Skin of body (tissue), 2 donors: ENCODE data around the gene ZCCHC3.

DNA sequence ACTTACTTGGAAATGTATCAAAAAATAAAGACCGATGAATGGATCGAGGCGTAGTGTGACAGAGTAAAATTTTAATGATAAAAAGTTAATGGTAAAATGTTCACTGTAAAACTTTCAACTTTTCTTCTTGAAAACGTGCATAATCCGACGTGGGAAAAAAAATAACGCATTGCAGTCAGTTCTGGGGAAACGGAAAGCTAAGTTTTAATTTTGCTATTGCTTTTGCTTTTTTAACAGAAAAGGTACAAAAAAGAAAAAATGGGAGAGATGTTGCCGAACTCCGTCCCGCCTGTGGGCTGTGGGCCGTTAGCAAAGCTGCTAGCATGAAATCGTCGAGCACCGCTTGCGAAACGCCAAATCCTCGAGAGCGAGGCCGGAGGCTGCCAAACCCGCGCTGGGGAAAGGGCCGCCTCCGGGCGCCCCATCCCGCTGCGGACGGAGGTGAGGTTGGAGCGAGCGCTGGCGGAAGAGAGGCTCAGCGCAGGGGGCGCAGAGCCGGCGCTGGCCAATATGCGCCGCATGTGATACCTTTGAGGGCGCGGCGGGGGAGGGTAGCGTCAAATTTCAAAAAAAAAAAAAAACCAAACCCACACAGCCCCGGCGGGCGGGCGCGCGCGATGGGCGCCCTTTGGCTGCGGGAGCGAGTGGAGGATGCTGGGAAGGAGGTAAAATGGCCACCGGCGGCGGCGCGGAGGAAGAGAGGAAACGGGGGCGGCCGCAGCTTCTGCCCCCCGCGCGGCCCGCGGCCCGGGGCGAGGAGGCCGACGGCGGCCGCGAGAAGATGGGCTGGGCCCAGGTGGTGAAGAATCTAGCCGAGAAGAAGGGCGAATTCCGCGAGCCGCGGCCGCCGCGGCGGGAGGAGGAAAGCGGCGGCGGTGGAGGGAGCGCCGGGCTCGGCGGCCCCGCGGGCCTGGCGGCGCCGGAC is at the start of gene ZCCHC3:
Gene ZCCHC3 (plus strand): TSS at position 654 of the 925 bp plus-strand sequence.
- RAMPAGE, long total RNA: no peak

- RAMPAGE, long total RNA: no peak
These were observed 2.2 kb downstream of the ZCCHC3 start for GRCh38 chr20:299320-300158.

- RAMPAGE, long total RNA: no peak
These were observed 2.4 kb downstream of the SOX12 start for GRCh38 chr20:327731-328137.

DNA sequence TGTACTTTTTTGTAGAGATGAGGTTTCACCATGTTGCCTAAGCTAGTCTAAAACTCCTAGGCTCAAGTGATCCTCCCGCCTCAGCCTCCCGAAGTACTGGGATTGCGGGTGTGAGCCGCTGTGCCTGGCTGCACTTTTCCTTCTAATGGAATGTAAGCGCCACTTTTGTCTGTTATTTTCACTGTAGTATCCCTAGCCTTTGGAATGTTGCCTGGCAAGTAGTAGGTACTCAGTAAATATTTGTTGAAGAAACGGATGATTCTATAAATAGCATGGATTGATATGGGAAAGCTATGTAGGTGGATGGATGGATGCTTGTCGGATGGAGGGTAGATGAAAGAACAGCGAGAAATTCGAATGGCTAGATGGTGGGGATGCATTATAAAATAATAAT is 10.3 kb upstream of the TRIB3 start:
- RAMPAGE, long total RNA: no peak

DNA sequence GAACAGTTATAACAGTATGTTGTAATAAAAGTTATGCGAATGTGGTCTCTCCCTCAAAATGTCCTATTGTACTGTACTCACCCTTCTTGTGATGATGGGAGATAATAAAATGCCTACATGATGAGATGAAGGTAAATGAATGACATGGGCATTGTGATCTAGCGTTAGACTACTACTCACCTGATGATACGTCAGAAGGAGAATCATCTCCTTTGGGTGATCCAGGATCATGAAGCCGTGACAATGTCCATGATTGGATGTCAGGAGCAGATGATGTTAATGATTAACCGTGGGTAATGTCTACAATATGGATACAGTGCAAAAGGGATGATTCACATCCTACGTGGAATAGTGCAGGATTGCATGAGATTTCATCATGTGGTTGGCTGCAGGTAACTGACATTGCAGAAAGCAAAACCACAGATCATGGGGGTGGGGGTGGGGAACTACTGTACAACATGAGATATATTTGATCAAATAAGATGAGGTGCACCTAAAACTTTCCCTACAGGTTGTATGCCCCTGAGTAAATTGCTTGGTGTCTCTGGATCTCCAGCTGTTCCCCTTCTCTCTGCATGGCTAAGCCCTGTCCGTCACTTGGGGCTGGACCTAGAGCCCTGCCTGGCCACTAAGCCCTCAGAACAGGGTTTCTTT is 6.2 kb upstream of the RBCK1 start:
- RAMPAGE, long total RNA: no peak

- RAMPAGE, long total RNA: no peak
These were observed 26.7 kb downstream of the RBCK1 start for GRCh38 chr20:434343-435592.

GRCh38 chr20:435593-436316 is 26.6 kb downstream of the TBC1D20 start:
- RAMPAGE, long total RNA: no peak

DNA sequence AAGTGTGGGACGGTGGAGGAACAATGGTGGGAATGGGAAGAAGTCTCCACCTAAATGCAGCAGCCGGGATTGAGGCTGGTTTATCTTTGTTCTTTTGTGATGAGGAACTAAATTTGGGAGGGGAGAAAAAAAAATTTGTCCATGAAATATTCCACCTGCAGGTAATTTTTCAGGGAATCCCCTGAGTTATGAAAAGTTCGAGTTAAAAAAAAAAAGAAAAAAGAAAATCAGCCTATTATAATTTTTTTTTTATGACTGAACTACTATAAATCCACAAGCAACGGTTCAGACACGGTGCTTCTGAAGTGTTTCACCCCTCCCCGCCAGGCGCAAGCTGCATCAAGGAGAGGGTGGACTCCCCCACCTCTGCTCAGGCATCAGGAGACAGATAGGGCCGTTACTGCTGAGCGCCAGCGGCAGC is 21.2 kb upstream of the TBC1D20 start:
- RAMPAGE, long total RNA: no peak

GRCh38 chr20:669508-669859 is 6.1 kb downstream of the SCRT2 start:
- RAMPAGE, long total RNA: no peak

DNA sequence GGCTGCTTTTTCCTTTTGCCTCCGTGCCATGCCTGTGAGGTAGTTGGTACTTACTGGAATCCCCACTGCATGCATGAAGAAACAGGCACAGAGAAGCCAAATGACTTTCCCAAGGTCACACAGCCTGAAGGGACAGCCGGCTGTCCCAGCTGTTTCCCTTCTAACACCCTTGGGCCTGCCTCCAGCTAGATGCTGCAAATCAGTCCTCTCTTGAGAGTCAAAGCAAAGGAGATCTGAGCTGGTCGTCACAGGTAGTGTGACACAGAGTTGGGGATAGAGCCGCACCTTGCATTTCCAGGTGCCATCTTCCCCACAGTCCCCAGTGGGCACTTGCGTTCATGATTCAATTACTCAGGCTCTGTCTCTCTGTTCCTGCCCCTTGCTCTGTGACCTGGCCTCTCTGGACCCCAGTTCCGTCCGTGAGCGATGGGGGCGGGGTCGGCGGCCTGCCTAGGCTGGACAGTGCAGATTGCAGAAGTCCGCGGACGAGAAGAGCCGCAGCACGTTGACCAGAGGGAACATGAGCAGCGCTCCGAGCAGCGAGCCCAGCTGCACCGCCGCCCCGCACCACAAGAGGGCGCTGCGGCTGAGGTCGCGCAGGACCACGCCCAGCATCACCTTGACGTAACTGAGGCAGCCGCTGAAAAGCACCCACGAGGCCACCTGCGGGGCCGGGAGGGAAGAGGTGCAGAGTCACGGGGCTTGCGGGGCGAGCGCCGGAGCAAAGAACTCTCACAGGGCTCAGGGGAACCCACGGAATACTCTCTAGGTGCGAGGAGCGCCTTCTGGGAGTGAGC is 7.5 kb downstream of the SLC52A3 start:
- RAMPAGE, long total RNA: no peak

DNA sequence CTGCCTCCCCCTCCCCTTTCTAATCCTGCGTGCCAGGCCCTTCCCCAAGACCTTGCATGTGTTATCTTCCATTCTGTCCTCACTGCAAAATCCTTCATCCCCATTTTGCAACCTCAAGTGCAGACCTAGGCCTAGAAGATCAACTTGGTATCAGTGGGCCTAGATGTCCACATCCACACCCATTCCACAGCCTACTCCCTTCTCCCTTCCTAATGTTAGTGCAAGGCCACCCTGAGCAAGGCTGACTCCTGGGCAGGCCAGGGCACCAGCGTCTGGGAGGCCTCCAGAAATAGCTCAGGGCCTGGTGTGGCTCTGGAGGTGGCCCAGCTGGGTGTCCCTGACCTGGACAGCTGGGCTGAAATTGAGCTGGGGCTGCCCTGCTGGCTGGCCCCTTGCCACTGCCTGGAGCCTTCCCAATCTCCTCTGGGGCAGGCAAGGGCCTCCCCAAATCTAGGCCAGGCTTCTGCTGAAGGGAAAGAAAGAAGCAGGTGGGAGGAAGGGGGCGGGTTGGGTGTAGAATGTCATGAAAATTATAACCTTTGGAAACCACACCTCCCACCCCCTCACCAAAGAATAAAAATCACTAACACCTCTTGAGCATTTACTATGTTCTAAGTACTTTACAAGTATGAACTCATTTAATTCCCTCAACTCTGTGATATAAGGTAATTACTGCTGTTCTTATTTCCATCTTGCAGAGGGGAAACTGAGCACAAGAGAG is 2.1 kb downstream of the FAM110A start:
- RAMPAGE, long total RNA: no peak

DNA sequence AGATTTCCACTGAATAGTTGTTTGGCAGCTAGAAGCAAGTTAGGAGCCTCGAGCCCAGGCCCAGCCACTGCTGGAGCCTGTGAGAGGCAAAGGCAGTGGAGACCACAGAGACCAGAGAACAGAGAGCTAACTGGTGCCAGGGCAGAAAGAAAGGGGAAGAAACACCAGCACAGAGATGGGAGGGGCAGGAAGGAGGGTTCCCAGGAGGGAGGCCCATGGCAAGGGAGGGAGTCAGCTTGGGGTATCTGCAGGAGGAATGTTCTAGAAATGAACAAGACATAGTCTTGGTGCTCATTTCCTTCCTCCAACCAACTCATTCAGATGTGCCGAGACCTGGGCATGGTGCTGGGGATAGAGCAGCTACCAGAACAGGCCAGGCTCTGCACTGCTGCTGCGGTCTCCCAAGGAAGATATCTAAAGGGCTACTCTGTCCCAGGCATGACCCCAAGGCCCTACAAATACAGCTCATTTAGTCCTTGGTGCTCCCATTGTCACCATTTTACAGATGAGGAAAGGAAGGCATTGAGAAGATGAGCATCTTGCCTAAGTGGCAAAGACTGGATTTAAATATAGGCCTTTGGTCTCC is 10.6 kb downstream of the ANGPT4 start:
- RAMPAGE, long total RNA: no peak

GRCh38 chr20:1156343-1156611 is 28.5 kb downstream of the TMEM74B start:
- RAMPAGE, long total RNA: no peak

GRCh38 chr20:1203608-1204149 is 425 bp downstream of the C20orf202 start:
- RAMPAGE, long total RNA: no peak

DNA sequence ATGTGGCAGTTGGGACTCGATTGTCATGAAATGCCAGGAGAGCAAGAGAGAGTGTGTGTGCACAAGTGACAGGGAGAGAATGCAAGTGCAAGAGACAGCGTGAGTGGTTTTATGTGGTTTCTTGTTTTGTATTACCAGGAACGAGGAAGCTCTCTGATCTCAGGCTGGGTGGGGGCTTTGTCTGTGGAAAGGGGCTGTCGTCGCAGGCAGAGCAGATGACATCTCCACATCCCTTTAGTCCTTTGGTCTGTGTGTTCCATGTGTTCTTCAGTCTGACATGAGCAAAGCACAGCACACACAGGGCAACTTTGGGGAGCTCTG is 20.5 kb downstream of the SNPH start:
- RAMPAGE, long total RNA: no peak

GRCh38 chr20:1308896-1309437 is 20.0 kb downstream of the SDCBP2 start:
- RAMPAGE, long total RNA: no peak

DNA sequence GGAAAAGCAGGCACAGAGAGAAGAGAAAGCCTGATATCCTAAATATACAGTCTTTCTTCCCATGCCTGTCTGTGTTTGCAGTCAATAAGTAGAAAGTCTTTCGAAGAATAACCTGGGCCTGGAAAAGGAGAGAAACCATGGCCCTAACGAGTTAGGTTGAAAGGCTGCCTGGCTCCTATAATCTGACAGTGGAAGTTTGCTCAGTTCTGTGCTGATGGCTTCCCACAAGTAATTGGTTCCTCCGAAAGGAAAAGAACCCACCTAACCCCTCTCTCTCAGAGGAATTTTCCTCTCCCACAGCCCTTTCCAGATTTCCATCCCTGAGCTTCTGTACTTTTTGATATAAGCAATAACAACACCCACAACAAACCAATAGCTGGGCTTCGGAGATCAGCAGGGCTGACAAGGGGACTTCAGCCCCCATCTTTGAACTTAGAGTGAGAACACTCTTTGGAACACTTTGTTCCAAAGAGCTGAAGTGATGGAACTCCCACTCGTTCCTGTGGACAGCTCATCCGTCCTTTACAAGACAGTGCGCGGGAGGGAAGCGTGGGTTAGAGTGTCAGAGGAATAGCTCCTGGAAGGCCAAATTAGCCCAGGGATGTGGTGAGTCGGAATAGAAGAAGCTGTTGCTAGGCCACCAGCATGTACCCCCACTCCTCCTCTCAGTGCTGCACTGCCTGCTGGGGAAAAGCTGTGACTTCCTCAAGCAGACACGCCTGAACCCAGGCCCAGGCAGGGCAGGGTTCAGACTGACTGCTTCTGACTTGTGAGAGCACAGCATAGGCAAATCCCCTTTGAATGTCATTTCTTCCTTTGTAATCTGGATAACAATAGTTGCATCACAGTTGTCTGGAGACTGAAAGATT is 1.8 kb downstream of the SDCBP2 start:
- RAMPAGE, long total RNA: no peak

GRCh38 chr20:1390952-1391557 is 1.8 kb downstream of the FKBP1A start:
- RAMPAGE, long total RNA: no peak

GRCh38 chr20:1457938-1458430 is 8.7 kb downstream of the NSFL1C start:
- RAMPAGE, long total RNA: no peak

GRCh38 chr20:1468820-1469325 is 2.2 kb upstream of the NSFL1C start:
- RAMPAGE, long total RNA: no peak